Cerebral cortex (tissue), 2 donors: Measurements from ENCODE around the gene ZDHHC7.

GRCh38 chr16:84507209-84507811, 2.9 kb upstream of the MEAK7 start:
- PRO-cap, 2 experiments = no peak in any of the 2 experiments

- PRO-cap, 2 experiments = no peak in any of the 2 experiments
Measured at GRCh38 chr16:84524325-84524690, 19.8 kb upstream of the MEAK7 start.

- PRO-cap, 2 experiments = no peak in any of the 2 experiments
Measured at GRCh38 chr16:84532077-84532736, 27.7 kb upstream of the MEAK7 start.

DNA sequence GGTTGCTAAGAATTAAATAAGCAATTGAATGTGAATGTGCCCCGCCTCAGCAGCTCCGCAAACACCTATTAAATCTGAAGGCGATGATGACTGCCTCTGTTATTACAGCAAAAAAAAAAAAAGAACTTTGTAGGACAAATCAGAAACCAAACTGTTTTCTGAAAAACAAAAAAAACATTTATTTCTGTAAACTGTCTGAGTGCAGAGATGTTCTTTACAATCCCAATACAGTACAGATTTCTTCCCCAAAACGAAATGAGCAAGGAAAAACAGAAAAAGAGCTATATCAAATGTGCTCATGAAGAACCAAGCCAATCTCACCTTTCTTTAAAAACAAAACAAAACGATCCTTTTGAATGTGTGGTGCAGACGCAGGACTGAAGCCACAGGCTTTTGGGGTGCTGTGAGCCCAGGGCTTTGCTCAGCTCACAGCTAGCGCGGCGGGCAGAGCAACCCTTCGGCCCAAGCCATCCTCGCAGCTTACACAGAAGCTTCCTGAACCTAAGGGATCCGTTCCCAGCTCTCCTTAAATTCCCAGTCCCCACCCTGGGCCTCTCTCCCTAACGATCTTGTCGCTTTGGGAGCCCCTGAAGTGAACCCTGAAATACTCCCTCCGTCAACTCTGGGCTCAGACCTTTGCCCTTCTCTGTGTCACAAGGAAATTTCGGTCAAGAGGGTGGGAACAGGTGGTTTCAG, 52.3 kb downstream of the COTL1 start:
- PRO-cap, 2 experiments = no peak in any of the 2 experiments

GRCh38 chr16:84585703-84586639, 31.9 kb downstream of the COTL1 start:
- PRO-cap, 2 experiments = peak in 1 of 2 experiments; most common plus-strand start chr16:84586056 (in 1); most common minus-strand start chr16:84585950 (in 1)

DNA sequence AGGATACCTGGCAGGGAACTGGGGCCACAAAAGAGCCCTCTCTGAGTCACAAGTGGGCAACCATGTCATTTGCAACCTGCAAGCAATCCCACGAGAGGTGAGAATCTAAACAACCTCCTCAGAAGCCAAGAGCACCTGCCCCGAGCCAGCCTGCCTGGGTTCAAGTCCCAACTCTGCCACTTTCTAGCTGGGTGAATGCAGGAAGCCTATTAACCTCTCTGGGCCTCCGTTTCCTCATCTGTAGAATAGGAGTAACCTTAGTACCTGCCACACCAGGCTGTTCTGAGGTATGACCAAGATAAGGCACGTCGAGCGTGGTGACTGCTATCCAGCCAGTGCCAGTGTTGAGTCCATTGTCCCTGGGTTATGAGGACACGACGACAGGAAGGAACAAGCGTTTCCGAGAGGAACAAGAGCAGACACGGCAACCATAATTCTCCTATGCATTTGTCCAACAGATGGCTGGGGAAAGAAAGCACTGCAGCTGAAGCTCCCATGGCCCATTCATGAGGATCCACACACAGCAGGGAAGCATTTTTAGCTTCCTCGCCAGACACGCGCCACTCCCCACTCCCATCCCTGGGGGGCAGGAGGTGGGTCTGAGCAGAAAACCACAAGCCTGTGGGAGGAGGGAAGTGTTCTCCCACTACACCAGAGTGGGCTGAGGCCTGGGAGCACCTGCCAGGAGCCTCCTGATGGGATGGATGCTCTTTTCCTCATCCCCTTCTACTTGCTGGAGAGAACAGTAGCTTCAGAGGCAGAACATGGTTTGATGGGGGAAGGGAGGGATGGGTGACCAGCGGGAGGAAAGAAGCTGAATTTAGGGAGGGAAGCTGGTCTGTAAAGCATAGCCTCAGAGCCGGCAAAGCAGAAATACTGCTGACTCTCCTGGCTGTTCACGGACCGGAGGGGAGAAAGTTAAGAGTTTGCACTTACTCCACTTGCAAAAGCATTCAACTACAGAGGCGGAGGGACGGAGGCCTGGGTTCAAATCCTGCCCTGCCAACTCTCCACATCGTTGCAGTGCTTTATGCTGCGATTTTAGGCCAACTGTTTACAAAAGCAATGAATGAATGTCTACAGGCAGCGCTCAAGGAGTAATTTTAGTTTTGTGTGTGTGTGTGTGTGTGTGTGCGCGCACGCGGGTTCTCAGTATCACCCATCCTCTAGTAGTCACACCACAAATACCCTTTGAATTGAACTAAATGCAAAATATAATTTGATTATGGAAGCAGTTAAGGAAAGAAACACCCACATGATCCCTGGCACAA, 2.7 kb downstream of the COTL1 start:
- PRO-cap, 2 experiments = no peak in any of the 2 experiments

DNA sequence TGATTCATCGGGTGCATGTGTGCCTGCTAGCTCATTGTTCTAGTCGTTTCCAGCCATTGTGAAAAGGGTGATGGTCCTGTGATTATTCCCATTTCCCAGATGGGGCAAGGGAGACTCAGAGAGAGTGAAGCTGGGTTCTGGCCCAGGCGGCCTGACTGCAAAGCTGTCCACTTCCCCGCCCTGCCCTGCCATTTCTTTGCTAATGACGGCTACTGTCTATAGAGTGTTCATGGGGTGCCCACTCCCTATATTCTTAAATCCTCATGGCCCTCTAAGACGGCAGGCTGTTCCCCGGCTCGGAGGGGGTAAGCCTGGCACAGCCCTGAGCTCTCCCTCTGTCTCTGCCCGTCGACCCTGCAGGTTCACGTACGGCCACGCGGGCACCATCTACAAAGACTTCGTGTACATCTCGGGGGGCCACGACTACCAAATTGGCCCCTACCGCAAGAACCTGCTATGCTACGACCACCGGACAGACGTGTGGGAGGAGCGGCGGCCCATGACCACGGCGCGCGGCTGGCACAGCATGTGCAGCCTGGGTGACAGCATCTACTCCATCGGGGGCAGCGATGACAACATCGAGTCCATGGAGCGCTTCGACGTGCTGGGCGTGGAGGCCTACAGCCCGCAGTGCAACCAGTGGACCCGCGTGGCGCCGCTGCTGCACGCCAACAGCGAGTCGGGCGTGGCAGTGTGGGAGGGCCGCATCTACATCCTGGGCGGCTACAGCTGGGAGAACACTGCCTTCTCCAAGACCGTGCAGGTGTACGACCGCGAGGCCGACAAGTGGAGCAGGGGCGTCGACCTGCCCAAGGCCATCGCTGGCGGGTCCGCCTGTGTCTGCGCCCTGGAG, 13.1 kb downstream of the KLHL36 start:
- PRO-cap, 2 experiments = no peak in any of the 2 experiments

GRCh38 chr16:84725302-84726430, 25.9 kb downstream of the USP10 start:
- PRO-cap, 2 experiments = peak in 1 of 2 experiments; most common plus-strand start chr16:84726277 (in 1)

DNA sequence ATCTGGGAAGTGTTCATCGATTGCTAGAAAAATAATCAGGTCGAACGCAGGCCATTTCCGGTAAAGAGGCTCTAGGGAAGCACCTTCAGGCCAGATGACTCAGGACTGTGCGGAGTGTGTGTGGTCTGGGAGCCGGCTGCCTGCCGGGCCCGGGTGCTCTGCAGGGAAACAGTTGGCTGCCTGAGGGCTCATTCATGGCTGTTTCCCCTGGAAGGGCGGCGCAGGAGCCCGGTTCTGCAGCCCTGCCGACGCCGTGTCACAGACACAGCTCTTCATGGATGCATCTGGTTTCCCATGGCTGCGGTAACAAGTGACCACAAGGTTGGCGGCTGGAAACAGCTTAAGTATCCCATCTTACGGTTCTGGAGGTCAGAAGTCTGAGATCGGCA, 13.2 kb upstream of the CRISPLD2 start:
- PRO-cap, 2 experiments = no peak in any of the 2 experiments

DNA sequence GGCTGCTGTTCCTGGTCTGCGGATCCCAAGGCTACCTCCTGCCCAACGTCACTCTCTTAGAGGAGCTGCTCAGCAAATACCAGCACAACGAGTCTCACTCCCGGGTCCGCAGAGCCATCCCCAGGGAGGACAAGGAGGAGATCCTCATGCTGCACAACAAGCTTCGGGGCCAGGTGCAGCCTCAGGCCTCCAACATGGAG, 18.6 kb downstream of the CRISPLD2 start:
- PRO-cap, 2 experiments = no peak in any of the 2 experiments

DNA sequence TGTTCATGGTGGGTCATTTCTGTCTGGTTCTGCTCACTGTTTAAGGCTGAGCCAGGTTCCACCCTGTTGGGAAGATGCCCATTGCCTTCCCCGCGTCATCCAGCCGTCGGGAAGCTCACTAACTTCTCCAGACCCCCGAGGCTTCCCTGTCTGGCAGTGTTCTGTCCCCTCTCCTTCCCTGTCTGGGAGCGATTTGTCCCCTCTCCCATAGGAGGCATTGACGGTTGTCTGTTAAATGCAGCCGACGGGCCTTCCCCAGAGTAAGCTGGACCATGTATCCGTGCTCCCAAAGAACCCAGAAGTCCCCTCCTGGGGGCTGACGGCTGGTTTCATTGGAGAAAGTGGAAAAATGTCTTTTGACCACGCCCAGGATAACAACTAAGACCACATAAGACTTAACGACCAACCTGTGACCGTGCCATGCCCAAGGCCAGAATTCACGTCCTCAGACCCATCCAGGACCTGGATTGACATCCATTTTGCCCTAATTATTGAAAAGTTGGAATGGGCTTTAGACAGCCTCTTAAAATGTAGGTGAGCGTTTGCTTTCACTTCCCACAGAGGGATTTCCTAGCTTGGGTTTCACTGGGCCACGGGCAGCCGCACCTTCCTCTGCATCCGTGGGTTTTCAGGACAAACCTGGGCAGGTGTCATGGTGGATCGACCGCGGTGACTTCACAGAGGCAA, 27.0 kb downstream of the CRISPLD2 start:
- PRO-cap, 2 experiments = no peak in any of the 2 experiments

- PRO-cap, 2 experiments = peak in 1 of 2 experiments; most common minus-strand start chr16:84885229 (in 1)
Measured at GRCh38 chr16:84884695-84885604, 65.2 kb downstream of the CRISPLD2 start.

- PRO-cap, 2 experiments = no peak in any of the 2 experiments
Measured at GRCh38 chr16:84975117-84975428, 36.3 kb downstream of the ZDHHC7 start.

DNA sequence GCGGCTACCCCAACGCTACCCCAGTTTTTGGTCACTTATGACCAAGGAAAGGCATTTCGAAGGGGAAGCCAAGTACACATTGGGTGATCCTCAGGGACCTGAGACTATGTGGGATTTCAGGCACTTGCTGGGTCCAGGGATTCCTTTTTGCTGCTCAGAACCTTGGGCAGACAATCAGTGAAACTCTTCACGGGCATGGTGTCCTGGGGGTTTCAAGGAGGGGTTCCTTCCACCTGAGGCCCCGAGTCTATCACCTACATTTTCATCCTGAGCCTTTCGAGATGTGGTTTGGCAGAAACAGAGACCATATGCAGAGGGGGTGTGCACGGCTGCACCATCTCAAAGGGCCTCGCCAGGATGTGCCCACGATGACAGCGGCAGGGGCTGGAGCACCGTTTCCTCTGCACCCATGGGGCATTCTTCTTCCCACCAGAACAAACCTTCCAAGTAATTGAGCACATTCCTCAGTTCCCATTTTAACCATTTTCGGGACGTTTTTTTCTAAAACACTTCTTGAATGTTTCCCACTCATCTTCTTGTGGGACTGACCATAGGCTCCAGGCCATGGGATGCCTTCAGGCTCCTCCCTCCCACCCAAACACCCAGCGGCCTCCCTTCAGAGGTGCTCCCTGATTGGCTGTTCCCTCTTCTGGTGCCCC, 26.7 kb downstream of the ZDHHC7 start:
- PRO-cap, 2 experiments = no peak in any of the 2 experiments

GRCh38 chr16:84986220-84986795, 25.0 kb downstream of the ZDHHC7 start:
- PRO-cap, 2 experiments = no peak in any of the 2 experiments

GRCh38 chr16:85011370-85011684, at the start of gene ZDHHC7:
Gene ZDHHC7 (minus strand): TSS chr16:85011535.
- PRO-cap, 2 experiments = peak in 1 of 2 experiments; most common plus-strand start chr16:85011584 (in 1); most common minus-strand start chr16:85011535 (in 1)

- PRO-cap, 2 experiments = no peak in any of the 2 experiments
Measured at GRCh38 chr16:85114932-85115302, 2.6 kb upstream of the CIBAR2 start.

- PRO-cap, 2 experiments = no peak in any of the 2 experiments
Measured at GRCh38 chr16:85193017-85193270, 80.7 kb upstream of the CIBAR2 start.

DNA sequence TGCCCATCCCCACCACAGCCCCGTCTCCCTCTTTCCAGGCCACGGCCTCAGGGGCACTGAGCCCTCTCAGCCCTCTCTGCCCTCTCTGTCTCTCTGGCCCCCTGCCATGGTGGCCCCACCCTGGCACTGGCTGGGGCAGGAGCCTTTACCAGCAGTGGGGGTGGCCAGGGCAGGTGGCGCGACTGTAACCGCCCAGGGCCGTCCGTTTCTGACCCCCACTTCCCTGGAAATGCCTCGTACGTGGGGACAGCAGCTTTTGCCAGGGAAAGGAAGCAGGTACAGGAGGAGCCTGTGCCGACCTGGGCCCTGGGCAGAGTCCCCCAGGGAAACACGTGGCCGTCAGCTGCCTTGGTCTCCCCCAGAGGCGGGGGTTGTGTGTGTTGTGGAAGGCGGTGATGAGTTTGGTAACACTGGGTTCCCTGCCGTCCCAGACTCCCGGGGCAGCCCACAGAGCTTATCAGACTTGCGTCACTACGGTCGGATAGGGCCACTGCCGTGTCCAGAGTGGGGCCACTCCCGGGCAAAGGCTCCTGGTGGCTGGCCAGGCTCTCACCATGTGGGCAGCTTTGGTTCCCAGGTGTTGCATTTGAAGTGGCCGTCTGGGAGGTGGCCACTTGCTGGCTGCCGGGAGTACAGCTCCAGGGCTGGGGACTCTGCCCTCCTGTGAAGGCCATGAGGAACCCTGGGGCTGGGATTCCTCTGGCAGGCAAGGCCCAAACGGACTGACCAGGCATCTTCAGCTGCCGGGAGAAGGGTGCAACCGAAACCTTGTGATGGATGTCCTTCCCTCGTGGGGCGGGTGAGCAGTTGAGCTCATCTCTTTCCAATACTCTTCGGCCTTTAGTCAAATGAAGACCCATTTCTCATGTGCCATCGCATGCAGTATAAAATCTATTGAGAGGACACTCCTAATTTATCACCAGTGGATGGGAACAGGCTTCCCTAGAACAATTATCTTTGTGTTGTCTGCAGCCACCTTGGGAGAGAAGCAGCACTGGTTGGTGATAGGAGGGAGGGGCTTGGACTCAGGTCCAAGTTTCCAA, 249.5 kb upstream of the CIBAR2 start:
- PRO-cap, 2 experiments = no peak in any of the 2 experiments

GRCh38 chr16:85402020-85402411, 211.1 kb upstream of the GSE1 start:
- PRO-cap, 2 experiments = no peak in any of the 2 experiments